ENCODE data around the gene OPN4.

DNA sequence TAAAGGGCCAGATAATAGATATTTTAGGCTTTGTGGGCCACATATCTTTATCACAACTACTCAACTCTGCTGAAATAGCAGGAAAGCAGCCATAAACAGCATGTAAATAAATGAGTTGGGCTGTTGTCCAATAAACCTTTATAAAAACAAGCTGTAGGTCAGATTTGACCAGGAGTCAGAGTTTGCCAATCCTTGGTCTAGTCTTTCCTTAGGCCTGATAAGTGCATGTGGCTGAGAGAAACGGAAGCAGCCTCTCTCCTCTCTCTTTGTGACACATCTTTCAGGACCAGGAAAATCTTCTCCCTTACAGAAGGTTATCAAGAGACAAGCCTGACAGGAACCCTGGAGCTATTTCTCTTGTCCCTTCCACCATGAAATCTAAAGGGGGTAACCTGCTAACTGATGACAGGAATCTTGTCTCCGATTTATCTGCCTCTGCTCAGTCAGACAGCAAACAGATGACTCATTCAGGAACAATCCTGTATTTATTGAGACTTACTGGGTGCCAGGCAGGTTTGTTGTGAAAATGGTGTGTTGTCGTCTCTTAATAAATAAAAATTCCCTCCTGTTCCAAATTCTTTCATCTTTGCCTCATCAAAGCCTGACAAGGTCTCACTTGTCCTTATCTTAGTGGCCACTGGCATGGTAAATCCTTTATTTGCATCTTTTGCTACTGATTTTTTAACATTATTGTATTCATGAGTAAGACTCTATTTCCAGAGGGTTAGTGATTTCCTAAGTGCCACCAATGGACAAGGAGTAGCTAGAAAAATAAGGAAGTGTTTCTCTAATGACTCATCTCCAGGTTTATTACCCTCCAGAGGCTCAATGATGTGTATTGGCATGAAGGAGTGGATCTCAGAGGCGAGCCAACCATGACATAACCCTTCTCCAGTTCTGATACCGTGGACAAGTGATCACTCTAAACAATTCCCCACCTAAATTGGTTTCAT is 724.2 kb downstream of the GRID1 start:
- RRBS = no CpG with 5 or more reads among the region's 5 CpGs

DNA sequence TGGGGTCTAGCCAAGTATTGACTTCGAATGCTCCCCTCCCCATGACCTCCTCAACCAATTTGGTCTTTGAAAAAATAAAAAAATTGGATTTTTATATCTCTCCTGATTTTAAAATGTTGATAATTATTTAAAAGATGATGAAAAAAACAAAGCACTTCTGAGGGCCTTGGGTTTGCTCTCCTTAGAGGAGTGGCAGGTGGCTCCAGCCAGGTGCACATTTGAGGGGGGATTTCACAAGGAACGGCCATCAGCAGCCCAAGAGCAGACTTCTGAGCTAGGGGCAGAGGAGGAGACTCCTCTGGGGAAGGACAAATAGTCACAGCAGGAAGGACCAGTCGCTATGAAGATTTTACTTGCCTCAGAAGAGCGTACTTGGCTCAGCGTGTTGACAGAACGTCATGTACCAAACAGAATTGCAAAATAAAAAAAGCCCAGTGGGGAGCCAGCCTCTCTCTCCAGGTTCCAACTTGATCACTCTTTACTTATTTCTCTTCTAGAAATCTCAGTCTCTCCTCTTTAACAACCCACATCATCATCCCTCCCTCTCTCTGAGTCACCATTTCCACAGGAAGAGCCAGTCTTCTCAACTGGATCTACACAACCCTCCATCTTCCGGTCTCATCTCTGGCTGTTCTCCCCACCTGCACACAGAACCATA is 718.5 kb downstream of the GRID1 start:
- RRBS = no CpG with 5 or more reads among the region's 7 CpGs

DNA sequence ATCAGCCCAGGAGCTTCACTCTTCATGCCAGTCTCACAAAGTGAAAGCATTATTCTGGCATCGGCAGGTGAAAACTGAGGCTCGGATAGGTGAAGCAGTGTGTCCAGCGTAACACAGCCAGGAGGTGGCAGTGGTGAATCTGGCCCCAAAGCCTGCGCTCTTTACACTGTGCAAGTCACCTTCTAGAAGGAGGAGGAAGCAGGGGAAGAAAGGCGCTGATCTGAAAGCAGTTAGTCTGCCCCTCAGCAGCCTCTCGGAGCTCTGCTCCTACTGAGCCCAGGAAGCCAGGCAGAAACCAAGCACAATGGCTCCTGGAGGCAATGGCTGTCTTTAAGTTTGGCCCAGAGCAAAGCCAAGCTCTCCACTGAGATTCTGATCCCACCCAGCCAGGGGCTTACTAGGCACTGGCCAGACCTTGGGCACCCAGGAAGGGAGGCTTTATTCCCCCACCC is 104.6 kb downstream of the GRID1 start:
- RRBS = no CpG with 5 or more reads among the region's 6 CpGs

- RRBS = 3% methylated on average over 7 of the region's 37 CpGs
Measured at GRCh38 chr10:86632175-86632717, 22.1 kb upstream of the OPN4 start.

GRCh38 chr10:86654393-86654866 is at the start of gene OPN4:
Gene OPN4 (plus strand): TSS chr10:86654547.
- RRBS = no CpG with 5 or more reads among the region's 14 CpGs

DNA sequence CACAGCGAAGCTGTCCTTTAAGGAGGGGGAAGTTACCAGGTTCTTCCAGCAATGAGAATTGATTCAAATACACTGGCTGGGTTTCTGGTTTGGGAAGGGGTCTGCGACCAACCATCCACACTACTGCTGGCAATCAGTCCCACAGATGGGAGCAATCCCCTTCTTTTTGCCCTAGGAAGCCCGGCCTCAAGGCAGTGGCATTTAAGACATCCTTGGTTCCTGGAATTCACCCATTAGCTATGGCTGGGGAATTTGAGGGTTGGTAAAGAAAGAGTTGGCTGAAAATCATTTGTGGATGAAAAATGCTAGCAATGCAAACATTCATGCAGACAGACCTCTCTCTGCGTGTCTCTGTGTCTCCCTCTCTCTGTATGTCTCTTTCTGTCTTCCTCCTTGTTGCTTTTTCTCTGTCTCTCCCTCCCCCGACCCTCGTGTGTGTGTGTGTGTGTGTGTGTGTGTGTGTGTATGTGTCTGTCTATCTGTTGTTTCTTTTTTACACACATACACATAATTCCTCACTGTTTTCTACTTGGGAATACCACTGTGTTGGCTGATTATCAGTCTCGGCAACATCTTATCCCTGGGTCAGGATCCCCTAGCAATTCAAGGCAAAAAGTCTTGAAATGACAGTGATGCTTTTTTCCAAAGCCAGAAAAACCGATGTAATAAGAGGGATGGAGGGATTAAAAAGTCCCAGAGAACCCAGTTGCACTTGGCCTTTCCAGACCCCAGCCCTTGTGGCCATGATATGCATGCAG is 19.5 kb downstream of the LDB3 start:
- RRBS = no CpG with 5 or more reads among the region's 8 CpGs

GRCh38 chr10:86733153-86733888 is 23.1 kb upstream of the BMPR1A start:
- RRBS = no CpG with 5 or more reads among the region's 10 CpGs

GRCh38 chr10:86759024-86759770 is 2.8 kb downstream of the BMPR1A start:
- RRBS = no CpG with 5 or more reads among the region's 4 CpGs

- RRBS = no CpG with 5 or more reads among the region's 8 CpGs
Measured at GRCh38 chr10:86782471-86783752, 26.5 kb downstream of the BMPR1A start.

GRCh38 chr10:86795088-86795782 is 38.8 kb downstream of the BMPR1A start:
- RRBS = no CpG with 5 or more reads among the region's 3 CpGs

GRCh38 chr10:86865841-86866431 is 91.5 kb downstream of the MMRN2 start:
- RRBS = no CpG with 5 or more reads among the region's 3 CpGs

DNA sequence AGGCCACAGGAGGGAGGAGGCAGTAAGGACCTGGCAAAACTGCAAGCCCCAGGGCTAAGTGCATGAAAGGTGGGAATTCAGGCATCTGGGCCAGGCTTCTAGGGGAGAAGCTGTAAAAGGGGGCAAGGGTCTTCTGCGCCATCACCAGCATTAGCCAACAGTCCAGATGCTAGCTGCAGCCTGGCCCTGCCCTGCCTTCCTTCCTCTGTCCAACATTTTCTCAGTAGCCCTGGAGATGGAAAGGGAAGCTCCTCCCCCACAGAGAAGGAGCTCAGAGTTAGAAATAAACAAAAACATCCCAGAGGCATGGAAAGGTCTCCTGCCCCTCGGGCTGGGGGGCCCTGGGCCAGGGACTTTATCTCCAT is 1.4 kb downstream of the ADIRF start:
- RRBS = no CpG with 5 or more reads among the region's 2 CpGs

DNA sequence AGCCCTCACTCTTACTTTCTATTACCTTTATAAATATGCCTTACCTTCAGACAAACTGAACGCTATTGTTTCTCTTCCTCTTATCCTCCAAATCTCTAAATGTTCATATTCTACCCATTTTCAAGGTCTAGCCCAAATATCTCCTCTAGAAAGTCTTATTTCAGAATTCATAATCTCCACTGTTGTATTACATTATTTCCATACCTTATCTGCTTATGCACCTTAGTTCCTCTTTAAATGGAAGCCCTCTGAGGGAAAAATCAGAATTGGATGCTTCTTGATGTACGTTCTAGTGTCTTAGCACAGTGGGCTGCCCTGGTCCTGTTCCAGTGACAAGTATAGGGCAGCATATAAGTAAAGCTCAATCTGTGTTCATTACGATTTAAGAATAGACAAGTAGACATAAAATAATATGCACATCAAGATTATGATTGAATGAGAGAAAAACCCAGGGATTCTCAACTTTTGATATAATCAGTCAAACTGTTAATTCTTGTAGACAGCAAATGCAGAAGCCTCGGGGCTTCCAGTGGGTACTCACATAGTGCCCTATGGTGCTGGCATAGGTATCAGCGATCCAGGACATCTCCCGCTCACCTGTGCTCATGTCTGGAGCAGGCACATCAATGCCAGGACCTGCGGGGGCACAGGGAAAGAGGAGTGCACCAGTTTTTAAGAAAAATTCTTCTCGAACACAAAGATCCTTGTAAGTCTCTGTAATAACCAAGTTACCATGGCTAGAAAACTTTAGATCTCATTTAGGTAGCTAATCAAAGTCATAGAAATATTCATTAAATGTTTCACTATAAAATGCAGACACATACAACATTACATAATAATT is 26.9 kb downstream of the GLUD1 start:
- RRBS = no CpG with 5 or more reads among the region's 8 CpGs

- RRBS = no CpG with 5 or more reads among the region's 5 CpGs
Measured at GRCh38 chr10:87169477-87170166, 55.6 kb upstream of the NUTM2A start.

- RRBS = no CpG with 5 or more reads among the region's 6 CpGs
Measured at GRCh38 chr10:87184421-87184995, 40.7 kb upstream of the NUTM2A start.

GRCh38 chr10:87585598-87586201 is 74.0 kb upstream of the PAPSS2 start:
- RRBS = no CpG with 5 or more reads among the region's 3 CpGs

DNA sequence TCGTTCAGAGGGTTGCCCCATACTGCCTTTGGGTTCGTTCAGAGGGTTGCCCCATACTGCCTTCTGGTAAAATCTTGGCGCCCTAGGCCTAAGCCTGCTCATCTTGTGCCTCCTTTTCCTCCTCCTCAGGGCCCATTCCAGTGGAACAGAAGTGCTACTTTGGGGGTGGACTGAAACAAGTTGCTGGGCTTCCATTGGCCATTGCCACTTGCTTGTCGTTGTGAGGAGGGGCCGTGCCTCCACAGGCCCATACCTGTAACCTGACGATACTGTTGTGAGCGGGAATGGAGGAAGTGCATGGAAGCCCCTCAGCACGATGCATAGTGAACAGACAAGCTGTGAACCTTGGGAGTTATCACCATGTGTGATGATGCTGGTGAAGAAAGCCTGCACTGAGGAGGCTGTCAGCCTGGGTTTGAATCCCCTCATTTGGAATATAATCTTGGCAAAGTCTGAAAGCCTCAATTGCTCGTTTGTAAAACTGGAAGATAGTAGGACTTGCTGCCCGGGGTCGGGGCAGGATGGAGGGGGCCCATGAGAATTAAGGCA is 777 bp upstream of the PAPSS2 start:
- RRBS = no CpG with 5 or more reads among the region's 11 CpGs

GRCh38 chr10:87732914-87733445 is 73.3 kb downstream of the PAPSS2 start:
- RRBS = no CpG with 5 or more reads among the region's 6 CpGs

DNA sequence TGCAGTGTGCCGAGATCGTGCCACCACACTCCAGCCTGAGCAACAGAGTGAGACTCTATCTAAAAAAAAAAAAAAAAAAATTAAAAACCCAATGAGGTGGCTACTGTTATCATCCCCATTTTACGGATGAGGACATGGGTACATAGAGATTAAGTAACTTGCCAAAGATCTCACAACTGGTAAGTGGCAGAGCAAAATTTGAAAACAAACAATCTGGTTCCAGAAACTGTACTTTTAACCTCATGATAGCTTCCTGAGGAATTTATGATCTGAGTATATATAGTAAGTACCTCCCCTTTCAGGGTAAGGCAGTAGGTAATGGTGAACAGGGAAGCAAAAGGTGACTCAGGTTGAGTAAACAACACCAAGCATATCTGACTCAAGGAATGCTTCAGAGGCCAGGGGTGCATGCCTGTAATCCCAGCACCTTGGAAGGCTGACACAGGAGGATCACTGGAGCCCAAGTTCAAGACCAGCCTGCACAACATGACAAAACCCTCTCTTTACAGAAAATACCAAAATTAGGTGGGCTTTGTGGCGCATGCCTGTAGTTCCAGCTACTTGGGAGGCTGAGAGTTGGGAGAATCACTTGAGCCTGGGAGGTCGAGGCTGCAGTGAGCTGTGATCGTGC is 21.1 kb downstream of the KLLN start:
- RRBS = no CpG with 5 or more reads among the region's 6 CpGs

Measured in amniotic epithelial cell (primary cell).